Karpas-422 (cell line): ENCODE results near the genes VPS37D and TMEM270.

- PRO-cap, result no peak
- RAMPAGE, long total RNA, result no peak
Measured at GRCh38 chr7:73477786-73478109, 44.2 kb downstream of the FZD9 start.

- PRO-cap, result no peak
- RAMPAGE, long total RNA, result no peak
Measured at GRCh38 chr7:73535163-73535660, 13.1 kb upstream of the BAZ1B start.

- PRO-cap, result no peak
- RAMPAGE, long total RNA, result no peak
Measured at GRCh38 chr7:73577990-73578283, 442 bp downstream of the TBL2 start.

DNA sequence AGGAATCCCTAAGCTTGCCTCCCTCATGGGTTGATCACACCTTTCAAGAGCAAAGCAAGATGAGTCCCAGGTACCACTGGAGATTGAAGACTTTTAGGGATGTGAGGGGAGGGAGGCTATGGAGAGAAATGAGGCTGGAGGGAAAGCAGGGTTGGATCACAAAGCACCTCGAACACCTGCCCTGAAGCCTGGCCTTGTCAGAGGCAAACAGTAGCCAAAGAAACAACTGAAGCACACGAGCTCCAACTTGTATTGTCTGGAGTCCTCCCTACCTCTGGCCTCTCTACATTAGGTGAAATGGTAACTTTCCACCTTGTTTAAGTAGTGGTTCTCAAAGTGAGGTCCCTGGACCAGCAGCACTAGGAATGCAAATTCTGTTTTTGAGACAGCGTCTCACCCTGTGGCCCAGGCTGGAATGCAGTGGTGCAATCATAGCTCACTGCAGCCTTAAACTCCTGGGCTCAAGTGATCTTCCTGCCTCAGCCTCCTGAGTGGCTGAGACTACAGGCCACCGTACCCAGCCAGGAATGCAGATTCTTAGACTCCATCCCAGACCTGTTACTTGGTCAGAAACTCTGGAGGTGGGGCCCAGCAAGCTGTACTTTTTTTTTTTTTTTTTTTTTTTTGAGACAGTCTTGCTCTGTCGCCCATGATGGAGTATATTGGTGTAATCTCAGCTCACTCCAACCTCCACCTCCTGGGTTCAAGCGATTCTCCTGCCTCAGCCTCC, 6.7 kb upstream of the TBL2 start:
- PRO-cap, result no peak
- RAMPAGE, long total RNA, result no peak

GRCh38 chr7:73667359-73668255, at the start of gene VPS37D:
Gene VPS37D, plus strand, starts transcription at chr7:73667831.
- PRO-cap, result no peak
- RAMPAGE, long total RNA, result no peak

DNA sequence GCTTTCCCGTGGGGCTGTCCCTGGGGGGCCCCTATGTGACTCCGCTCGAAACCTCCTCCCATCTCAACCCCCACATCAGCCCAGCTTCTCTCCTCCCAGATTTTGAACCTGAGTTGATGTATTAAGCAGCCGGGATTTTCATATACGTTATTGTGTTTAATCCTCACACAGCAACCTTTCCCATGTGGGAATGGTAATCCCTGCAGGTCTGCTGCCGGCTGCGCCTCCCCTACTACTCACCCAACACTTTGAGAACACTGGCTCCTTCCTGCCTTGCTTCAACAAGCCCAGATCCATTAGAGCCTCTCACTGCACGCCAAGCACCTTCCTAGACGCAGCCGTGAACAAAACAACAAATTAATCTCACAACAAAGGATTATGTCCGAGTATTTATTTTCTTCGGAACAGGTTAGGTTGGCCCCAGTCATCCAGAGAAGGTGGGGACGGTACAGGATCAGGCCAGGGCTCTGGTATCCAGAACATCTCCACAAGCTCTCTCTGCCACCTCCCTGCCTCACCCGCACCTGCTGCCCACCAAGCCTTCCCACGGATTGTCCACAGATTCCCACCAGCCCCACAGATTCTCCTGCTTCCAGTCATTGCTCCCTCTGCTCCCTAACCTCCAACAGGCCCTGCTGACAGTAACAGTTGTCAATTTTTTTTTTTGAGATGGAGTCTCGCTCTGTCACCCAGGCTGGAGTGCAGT, 4.8 kb upstream of the ABHD11 start:
- PRO-cap, result no peak
- RAMPAGE, long total RNA, result no peak

DNA sequence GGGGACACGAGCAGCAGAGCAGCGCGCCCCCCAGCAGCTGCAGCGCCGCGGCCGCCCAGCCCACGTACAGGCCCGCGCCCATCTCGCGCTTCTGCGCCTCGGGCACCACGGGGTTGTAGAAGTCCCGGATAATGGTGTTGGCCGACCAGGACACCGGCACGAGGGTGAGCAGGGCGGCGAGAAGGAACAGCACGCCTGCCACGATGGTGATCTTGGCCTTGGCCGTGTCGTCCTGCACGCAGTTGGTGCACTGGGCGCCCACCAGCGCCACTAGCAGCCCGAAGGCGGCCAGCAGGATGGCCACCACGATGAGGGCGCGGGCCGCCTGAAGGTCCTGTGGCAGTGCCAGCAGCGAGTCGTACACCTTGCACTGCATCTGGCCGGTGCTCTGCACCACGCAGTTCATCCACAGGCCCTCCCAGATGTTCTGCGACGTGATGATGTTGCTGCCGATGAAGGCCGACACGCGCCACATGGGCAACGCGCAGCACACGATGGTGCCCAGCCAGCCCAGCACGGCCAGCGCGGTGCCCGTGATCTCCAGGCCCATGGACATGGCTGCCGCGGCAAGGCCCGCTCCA, 486 bp downstream of the CLDN3 start:
- PRO-cap, result no peak
- RAMPAGE, long total RNA, result no peak

- PRO-cap, result no peak
- RAMPAGE, long total RNA, result no peak
Measured at GRCh38 chr7:73792563-73793310, 22.7 kb upstream of the CLDN3 start.

DNA sequence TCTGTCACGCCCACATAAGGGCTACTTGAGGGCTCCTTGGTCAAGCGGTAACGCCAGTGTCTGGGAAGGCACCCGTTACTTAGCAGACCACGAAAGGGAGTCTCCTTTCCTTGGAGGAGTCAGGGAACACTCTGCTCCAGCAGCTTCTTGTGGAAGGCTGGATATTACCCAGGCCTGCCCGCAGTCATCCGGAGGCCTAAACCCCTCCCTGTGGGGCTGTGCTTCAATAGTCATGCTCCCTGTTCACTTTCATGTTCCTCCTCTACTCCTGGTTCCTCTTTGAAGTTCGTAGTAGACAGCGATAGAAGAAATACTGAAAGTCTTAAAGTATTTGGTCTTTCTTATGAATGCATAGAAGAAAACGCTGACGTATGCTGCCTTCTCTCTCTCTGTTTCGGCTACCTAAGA, 3.4 kb upstream of the METTL27 start:
- PRO-cap, result no peak
- RAMPAGE, long total RNA, result no peak

GRCh38 chr7:73860833-73861332, at the start of gene TMEM270:
Gene TMEM270, plus strand, starts transcription at chr7:73861159.
- PRO-cap, result no peak
- RAMPAGE, long total RNA, result no peak

- PRO-cap, result no peak
- RAMPAGE, long total RNA, result no peak
Measured at GRCh38 chr7:73880281-73881060, 19.5 kb downstream of the TMEM270 start.

DNA sequence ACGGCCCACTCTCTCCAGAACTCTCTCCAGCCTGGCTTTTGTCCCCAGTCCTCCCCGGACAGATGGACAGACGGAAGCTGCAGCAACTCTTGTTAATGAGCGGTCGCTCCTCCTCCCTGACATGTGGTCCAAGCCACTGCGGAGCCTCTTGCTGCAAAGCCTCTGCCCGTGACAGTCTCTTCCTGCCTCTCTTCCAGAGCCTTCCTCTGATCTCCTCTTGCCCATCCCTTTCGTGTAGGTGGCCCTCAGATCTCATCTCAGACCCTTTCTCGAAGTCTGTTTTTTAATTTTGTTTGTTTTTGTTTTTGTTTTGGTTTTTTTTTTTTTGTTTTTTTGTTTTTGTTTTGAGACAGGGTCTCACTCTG, 46.0 kb downstream of the TMEM270 start:
- PRO-cap, result no peak
- RAMPAGE, long total RNA, result no peak

GRCh38 chr7:74175248-74175945, 1.2 kb downstream of the EIF4H start:
- PRO-cap, result no peak
- RAMPAGE, long total RNA, result no peak

DNA sequence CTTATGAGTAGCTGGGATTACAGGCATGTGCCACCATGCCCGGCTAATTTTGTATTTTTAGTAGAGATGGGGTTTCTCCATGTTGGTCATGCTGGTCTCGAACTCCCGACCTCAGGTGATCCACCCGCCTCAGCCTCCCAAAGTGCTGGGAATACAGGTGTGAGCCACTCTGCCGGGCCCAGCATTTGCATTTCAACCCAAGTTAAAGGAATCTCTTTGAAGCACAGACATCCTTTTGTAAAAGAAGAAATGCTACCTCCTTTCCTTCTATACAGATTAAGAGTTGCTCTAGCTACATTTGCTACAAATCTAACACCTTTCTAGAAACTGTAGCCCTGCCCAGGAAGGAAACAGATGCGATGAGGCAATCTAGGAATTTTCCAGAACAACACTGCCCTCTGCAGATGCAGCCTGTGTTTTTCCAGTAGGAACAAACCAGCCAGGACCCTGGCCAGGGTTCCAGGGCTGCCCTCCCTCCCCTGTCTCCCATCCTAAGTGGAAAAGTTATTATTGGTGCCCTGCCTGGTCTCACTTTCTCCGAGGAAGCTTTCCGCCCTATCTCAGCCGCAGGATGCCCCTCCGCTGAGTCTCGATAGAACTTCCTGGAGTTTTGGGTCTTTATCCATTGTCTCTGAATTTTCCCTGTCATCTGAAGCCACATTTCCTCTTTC, 60.1 kb upstream of the GTF2IRD1 start:
- PRO-cap, result no peak
- RAMPAGE, long total RNA, result no peak

DNA sequence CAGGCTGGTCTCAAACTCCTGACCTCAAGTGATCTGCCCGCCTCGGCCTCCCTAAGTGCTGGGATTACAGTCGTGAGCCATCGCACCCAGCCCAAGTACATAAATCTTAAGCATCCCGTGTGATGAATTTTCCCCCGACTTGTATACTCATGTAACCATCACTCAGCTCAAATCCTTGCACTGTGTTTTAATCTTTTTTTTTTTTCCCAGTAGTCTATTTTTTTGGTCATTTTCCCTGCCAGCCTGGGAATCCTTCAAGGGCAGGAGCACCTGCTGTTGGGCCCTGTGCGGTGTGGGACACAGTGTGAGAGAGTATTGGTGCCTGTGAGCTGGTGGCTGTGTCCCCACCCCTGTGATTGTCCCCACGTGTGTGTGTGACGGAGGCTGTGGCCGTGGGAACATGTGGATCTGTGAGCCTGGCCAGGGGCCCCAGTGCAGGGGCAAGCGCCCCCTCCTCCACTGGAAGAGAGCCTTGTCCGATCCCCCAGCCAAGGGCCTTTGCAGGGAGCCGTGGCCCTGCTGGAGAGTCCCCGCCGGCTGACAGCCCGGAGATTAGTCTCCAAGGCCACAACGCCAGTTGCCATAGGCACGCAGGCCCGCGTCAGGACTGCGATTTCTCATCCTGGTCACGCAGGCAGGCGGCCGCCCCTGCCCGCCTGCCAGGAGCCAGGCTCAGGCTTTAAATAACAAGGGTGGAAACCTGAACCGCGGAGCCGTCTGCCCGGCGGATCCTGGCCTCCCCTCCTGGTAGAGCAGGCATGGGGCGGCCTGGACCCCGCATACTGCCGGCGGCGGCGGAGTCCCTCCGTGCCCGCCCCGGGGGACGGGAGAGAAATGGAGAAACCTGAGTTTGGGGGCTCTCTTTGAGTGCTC, 26.5 kb downstream of the GTF2IRD1 start:
- PRO-cap, result no peak
- RAMPAGE, long total RNA, result no peak

GRCh38 chr7:74480828-74481500, 27.3 kb downstream of the GTF2IRD1 start:
- PRO-cap, result no peak
- RAMPAGE, long total RNA, result no peak

- PRO-cap, result no peak
- RAMPAGE, long total RNA, result no peak
Measured at GRCh38 chr7:74481501-74482382, 28.0 kb downstream of the GTF2IRD1 start.

GRCh38 chr7:74519382-74519911, 65.7 kb downstream of the GTF2IRD1 start:
- PRO-cap, result no peak
- RAMPAGE, long total RNA, result no peak

- PRO-cap, result unidirectional peak, plus-strand start at chr7:74650231
- RAMPAGE, long total RNA, result no peak
Measured at GRCh38 chr7:74649816-74650436, 7.6 kb upstream of the GTF2I start.

DNA sequence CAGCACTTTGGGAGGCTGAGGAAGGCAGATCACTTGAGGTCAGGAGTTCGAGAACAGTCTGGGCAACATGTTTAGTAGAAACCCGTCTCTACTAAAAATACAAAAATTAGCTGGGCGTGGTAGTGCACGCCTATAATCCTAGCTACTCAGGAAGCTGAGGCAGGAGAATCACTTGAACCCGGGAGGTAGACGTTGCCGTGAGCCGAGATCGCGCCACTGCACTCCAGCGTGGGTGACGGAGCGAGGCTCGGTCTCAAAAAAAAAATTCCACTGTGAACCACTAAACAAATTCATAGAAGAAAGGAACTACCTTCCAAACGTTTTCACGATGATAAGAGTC, 1.9 kb upstream of the GTF2I start:
- PRO-cap, result no peak
- RAMPAGE, long total RNA, result no peak